Spleen (tissue), 7 donors: ENCODE measurements around the genes ANKRD44 and SATB2.

DNA sequence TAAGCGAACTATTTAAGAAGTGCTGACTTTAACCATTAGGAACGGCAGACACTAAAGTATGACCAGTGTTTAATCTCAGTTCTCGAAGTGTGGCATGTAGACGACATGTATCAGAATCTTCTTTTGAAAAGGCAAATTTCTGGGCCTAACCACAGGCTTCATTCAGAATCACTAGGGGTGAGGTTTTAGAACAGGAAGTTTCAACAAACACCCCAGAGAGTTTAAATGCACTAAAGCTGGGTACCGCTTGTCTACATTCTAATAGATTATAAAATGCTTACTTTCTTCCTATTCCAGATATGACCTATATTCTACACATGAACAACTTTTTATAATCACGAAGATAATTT lies 180.2 kb downstream of the ANKRD44 start:
- PRO-cap, 4 experiments, result peak in 3 of 4 experiments; most common plus-strand start position 224 of the sequence (in 3); most common minus-strand start position 89 of the sequence (in 2)
- RAMPAGE, long total RNA, 4 experiments, result no peak in any of the 4 experiments

DNA sequence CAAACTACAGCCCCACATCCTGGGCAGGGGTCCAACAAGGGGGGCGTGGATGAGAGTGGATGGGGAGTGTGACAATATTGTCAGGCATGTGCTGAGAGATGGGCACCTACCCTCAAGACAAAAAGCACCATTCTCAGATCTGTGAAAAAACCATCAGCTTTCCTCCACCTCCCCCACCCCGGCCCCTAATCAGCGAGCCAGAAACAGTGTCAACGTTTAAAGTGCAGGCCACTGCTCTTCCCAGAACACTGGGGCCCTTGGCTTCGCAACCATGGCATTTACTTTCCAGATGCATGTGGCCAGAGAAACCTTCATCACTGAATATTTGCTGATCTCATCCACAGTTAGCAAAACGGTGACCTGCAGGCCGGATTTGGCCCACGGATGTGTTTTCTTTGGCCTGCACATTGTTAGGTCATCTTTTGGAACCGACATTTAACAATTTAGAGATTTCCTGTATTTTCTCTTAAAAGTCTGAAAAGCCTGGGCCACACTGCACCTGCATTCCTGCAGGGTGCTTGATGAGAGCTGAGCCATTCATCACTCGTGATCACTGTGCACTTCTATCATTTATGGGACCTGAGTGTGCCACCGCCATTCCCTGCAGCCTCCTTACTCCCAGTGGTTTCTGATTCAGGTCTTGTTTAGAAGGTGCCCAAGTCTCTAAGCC lies 130.6 kb downstream of the ANKRD44 start:
- PRO-cap, 4 experiments, result peak in 1 of 4 experiments; most common plus-strand start position 469 of the sequence (in 1)
- RAMPAGE, long total RNA, 4 experiments, result no peak in any of the 4 experiments

- PRO-cap, 4 experiments, result no peak in any of the 4 experiments
- RAMPAGE, long total RNA, 4 experiments, result no peak in any of the 4 experiments
Measured at GRCh38 chr2:197195394-197195919, 115.1 kb downstream of the ANKRD44 start.

GRCh38 chr2:197205457-197206445 lies 104.8 kb downstream of the ANKRD44 start:
- PRO-cap, 4 experiments, result peak in 4 of 4 experiments; most common plus-strand start chr2:197206082 (in 3); most common minus-strand start chr2:197206006 (in 2)
- RAMPAGE, long total RNA, 4 experiments, result no peak in any of the 4 experiments

- PRO-cap, 4 experiments, result no peak in any of the 4 experiments
- RAMPAGE, long total RNA, 4 experiments, result no peak in any of the 4 experiments
Measured at GRCh38 chr2:197239550-197239802, 71.1 kb downstream of the ANKRD44 start.

GRCh38 chr2:197294468-197294766 lies 16.2 kb downstream of the ANKRD44 start:
- PRO-cap, 4 experiments, result peak in 1 of 4 experiments; most common minus-strand start chr2:197294616 (in 1)
- RAMPAGE, long total RNA, 4 experiments, result no peak in any of the 4 experiments

GRCh38 chr2:197305916-197306435 lies 4.6 kb downstream of the ANKRD44 start:
- PRO-cap, 4 experiments, result peak in 1 of 4 experiments; most common plus-strand start chr2:197306272 (in 1); most common minus-strand start chr2:197306276 (in 1)
- RAMPAGE, long total RNA, 4 experiments, result no peak in any of the 4 experiments

DNA sequence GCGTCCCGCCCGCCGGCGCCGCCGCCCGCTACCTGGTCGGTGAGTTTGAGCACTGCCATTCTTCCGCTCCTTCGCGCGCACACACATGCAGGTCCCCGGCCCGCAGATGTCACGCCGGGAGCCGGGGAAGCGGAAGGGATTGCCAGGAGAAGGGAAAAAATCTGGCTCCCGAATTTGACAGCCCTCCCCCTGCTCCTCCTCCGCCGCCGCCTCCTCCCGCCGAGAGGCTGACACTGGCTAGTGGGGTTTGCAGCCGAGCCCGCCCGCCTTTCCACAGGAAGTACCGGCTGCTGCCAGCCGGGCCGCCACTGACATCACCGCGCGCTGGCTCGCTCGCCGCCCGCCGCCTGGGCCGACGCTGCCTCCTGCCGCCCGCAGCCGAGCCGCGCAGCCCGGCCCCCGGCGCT lies at the start of gene ANKRD44:
TSS of gene ANKRD44 (minus strand) at position 235 of the 407 bp plus-strand sequence.
- PRO-cap, 4 experiments, result peak in 4 of 4 experiments; most common plus-strand start position 58 of the sequence (in 4); most common minus-strand start position 224 of the sequence (in 1)
- RAMPAGE, long total RNA, 4 experiments, result start-site peak on the minus strand in 1 of 4 experiments, centred at position 220 of the sequence, 981 reads per replicate

- PRO-cap, 4 experiments, result no peak in any of the 4 experiments
- RAMPAGE, long total RNA, 4 experiments, result no peak in any of the 4 experiments
Measured at GRCh38 chr2:197310953-197311541, 467 bp upstream of the ANKRD44 start.

DNA sequence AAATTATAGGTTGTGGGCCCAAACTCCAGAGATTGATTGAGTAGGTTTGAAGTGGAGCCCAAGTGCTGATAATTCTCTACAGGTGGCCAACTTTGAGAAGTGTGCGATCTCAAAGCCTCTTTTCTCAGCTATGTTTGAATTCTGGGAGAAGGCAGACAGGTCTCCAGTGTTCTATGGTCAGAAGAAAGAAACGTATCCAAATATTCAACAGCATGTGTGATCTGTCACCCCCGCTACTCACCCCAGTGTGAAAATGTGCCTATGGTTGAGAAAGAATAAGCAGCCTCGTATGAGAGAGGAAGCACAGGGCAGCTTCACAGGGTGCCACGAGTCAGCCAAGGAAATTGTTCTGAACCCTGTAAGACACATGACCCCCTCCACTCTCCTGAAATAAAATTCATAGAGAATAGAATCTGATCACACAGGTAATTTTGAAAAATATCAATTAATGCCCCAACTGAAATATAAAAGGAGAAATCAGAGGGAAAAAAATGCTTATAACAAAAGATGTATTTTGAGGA lies 8.0 kb upstream of the SF3B1 start:
- PRO-cap, 4 experiments, result no peak in any of the 4 experiments
- RAMPAGE, long total RNA, 4 experiments, result no peak in any of the 4 experiments

DNA sequence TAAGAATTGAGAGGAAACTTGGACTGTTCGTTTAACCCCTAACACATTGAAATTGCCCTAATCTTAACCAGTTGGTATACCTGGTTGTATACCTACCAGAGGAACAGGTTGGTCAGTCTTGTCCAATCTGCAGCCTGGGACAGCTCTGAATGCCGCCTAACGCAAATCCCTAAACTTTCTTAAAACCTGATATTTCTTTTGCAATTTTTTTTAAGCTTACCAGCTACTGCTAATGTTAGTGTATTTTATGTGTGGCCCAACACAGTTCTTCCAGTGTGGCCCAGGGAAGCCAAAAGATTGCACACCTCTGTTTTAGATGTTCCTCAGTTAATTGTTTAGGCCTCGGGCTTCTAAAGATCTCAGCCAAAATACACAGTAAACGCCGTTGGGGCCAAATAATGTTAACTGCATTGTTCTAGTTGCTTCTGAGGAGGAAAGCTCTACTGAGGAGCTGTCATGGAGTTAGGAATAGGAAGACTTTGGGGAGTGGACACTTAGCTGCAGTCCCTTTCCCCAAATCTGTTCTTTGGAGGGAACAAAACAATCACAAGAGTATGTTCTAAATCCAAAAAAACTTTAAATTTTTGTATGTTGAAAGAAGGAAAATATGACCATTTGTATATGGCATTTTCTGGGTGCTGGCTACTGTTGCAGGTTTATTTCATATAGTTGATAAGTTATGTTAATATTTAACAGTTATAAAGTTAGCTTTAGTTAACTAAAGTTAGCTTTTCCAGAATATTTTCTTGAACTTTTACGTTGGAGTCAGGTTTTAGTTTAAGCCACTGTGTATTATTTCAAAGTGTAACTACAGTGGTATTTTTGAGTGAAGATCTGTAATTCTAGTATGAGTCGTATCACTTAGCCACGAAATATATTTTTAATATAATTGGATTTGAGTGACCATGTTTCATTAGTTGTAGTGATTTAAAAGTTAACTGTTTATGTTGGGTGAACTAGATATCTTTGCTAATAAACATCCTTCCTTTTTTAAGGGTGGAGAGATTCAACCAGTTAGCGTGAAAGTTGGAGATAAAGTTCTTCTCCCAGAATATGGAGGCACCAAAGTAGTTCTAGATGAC lies 2.2 kb downstream of the HSPE1 start:
- PRO-cap, 4 experiments, result no peak in any of the 4 experiments
- RAMPAGE, long total RNA, 4 experiments, result no peak in any of the 4 experiments

GRCh38 chr2:197514715-197515091 lies 1.2 kb upstream of the MOB4 start:
- PRO-cap, 4 experiments, result peak in 1 of 4 experiments; most common plus-strand start chr2:197515005 (in 1)
- RAMPAGE, long total RNA, 4 experiments, result no peak in any of the 4 experiments

DNA sequence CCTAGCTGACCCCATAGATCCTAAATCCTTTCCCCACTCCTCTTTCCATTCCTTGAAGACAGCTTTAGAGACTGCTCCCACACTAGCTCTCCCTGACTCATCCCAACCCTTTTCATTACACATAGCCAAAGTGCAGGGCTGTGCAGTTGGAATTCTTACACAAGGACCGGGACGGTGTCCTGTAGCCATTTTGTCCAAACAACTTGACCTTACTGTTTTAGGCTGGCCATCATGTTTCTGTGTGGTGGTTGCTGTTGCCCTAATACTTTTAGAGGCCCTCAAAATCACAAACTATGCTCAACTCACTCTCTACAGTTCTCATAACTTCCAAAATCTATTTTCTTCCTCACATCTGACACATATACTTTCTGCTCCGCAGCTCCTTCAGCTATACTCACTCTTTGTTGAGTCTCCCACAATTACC lies 66.0 kb downstream of the MOB4 start:
- PRO-cap, 4 experiments, result no peak in any of the 4 experiments
- RAMPAGE, long total RNA, 4 experiments, result no peak in any of the 4 experiments

DNA sequence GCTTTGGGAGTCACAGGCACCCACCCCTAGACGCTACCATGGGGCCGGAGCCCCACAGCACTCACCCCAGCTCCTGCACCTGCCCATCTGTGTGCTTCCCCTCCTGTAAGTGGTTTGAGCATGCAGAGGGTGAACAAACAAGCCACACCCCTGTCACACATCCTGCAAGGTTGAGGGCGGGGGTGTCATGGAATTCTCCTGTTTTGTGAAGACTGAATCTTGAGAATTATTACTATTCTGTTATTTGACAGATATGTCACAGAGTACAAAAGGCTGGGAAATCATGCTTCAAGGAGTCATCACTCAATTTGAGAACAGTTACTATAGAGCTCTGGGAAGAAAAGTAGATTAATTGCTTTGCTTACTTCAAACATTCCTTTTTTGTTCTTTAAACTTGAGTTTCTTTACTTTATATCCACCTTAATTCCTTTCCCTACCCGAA lies 60.8 kb downstream of the RFTN2 start:
- PRO-cap, 4 experiments, result no peak in any of the 4 experiments
- RAMPAGE, long total RNA, 4 experiments, result no peak in any of the 4 experiments

DNA sequence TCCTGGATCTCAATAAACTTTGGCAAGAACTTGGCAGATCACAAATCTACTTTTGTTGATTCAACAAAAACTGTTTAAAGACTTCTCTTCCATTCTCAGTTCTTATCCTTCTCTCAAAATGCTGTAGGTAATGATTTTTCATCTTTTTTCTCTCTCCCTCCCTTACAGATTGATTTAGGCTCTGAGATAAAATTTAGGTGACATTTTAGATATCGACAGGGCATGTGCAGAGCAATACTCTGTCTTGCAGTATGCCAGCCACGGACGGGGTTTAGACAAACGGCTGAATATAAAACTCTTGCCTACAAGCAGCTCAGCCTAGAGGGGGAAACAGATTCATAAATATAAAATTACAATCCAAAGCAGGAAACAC lies 453 bp upstream of the MARS2 start:
- PRO-cap, 4 experiments, result no peak in any of the 4 experiments
- RAMPAGE, long total RNA, 4 experiments, result no peak in any of the 4 experiments

GRCh38 chr2:198528287-198528878 lies 724.0 kb downstream of the PLCL1 start:
- PRO-cap, 4 experiments, result no peak in any of the 4 experiments
- RAMPAGE, long total RNA, 4 experiments, result no peak in any of the 4 experiments

DNA sequence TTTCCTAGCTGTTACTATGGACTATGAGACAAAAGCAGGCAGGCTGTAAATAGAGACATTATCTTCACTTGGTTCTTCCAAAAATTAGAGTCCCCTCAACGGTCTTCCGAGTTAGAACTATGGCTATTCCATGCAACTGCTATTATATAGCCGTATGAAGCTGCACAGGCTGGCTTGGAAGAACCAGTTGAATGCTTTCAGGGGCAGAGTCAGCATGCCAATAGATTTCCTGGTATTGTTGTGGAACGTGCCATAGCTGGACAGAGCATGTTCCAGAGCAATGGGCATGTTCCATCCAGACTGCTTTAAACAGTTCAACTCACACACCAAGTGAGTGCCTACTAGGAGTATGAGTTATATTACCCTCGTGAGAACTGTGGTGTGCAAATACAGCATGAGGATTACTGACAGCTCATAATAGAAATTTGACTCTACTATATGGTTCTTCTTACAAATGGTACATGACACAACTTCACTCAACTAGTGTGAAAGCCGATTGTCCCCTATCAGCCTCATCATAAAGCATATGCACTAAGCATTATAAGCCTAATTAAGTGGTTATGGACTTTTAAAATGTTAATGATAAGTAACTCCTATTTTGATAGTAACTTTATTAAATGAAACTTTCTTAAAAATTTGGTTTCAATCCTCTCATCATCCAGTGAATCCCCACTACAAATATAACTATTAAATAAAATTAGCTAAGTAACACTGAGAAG lies 681.9 kb downstream of the SATB2 start:
- PRO-cap, 4 experiments, result no peak in any of the 4 experiments
- RAMPAGE, long total RNA, 4 experiments, result no peak in any of the 4 experiments

GRCh38 chr2:198778006-198778321 lies 679.8 kb downstream of the SATB2 start:
- PRO-cap, 4 experiments, result no peak in any of the 4 experiments
- RAMPAGE, long total RNA, 4 experiments, result no peak in any of the 4 experiments

DNA sequence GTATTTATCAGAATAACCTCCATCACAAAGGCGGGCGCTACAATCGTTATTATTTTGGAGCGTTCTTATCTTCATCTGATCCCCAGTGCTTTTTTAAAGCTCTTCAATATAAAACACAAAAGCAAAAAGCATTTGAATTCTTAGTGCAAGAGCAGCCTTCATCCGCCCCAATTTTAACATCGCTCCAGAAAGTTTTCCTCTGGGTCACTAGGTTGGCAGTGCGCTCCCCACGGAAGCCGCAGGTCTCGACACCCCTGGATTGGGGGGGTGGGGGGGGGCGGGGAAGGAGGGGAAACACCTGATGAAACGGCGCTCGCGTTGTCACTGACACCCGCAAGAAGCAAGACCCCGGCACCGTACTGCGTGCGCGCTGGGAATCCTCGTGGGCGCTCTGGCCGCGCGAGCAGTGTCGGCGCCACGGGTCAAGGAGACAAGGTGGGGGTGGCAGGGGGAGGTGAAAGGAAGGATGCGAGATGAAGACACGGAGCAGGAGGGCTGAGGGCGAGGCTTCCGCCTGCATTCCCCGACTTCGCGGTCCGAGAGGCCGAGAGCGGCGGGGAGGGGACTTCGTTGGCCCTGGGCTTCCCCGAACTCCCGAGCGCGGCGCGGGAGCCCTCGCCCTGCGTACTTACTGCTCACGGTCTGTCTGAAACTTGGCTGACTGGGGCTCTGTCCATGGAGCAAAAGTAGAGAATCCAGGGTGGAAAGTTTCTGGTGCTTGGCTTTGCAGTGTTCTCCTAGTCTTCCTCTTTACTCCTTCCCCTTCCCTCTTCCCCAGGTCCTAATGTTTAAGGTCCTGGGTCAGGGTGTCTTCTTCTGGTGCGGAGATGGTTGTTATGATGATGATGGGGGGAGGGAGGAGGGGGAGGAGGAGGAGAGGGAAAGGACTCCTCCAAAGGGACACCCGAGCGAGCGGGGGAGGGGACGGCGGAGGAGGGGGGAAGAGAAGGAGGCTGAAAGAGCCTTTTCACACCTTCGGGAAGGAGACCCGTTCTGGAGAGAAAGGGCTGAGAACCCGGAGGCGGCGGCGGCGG lies 715 bp downstream of the SATB2 start:
- PRO-cap, 4 experiments, result no peak in any of the 4 experiments
- RAMPAGE, long total RNA, 4 experiments, result no peak in any of the 4 experiments

GRCh38 chr2:199457741-199458123 lies at the start of gene SATB2:
SATB2 (minus strand) TSS chr2:199457939.
- PRO-cap, 4 experiments, result no peak in any of the 4 experiments
- RAMPAGE, long total RNA, 4 experiments, result no peak in any of the 4 experiments